ENCODE measurements around the gene ASB2.

GRCh38 chr14:93962614-93963802 lies 13.4 kb downstream of the ASB2 start:
- RRBS, 2 experiments, result no CpG with 5 or more reads among the region's 17 CpGs

GRCh38 chr14:93975829-93976950 lies at the start of gene ASB2:
Gene ASB2, minus strand, starts transcription at chr14:93976570.
- RRBS, 2 experiments, result no CpG with 5 or more reads among the region's 21 CpGs

GRCh38 chr14:94050351-94050808 lies 24.2 kb downstream of the OTUB2 start:
- RRBS, 2 experiments, result no CpG with 5 or more reads among the region's 5 CpGs

- RRBS, 2 experiments, result no CpG with 5 or more reads among the region's 9 CpGs
Measured at GRCh38 chr14:94114086-94114865, 15.1 kb downstream of the IFI27L2 start.

DNA sequence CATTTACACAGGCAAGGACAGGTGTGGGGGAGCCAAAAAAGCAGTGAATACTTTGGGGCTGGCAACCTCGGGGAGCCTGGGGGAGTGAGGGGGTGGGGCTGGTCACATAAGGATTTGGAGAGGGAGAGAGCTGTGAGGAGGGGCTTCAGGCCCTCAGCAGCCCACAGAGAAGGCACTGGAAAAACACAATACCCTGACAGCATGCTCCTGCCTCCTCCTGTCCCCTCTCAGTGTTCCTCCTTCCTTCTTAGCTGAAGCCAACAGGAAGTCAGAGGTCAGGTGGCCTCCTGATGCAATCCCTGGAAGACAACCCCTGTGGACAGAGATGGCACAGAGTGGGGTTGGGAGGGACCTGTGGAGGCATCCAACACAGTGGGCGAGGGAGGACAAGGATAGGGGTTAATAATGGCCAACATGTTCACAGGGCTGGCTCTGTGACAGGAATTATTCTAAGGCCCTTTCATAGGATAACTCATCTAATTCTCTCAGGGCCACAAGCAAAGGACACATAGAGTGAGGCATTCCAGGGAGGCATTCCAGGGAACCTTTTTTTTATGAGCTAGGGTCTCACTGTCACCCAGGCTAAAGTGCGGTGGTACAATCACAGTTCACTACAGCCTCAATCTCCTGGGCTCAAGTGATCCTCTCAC lies 15.4 kb upstream of the IFI27L2 start:
- RRBS, 2 experiments, result no CpG with 5 or more reads among the region's 3 CpGs

GRCh38 chr14:94165570-94165911 lies 8.6 kb upstream of the PPP4R4 start:
- RRBS, 2 experiments, result no CpG with 5 or more reads among the region's 2 CpGs

DNA sequence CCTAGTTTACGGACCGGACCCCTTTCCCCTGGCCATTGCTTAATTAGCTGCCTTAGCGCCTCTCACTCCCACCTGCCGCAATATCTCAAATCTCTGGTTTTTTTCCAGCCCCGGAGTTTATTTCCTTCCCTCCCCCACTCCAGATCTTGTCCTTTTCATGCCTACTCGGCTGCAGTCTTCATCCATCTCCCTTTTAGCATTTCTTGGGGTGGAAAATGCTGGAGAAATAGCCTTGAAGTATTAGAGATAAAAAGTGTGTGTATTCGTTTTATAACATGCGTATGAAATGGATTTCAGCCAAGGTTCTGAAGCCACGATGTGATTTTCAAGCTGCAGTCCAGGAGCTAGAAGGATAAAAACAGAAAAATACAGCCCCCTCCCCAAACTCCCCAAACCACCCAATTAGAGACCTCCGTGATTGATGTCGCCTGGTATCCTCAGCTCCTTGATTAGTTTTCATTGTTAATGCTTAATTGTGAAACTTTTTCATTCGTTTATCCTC lies 1.4 kb downstream of the PPP4R4 start:
- RRBS, 2 experiments, result 55 to 58% methylated on average over 3 of the region's 12 CpGs

GRCh38 chr14:94294098-94294722 lies 1.1 kb upstream of the SERPINA10 start:
- RRBS, 2 experiments, result no CpG with 5 or more reads among the region's 11 CpGs

- RRBS, 2 experiments, result no CpG with 5 or more reads among the region's 9 CpGs
Measured at GRCh38 chr14:94295558-94296167, 2.6 kb upstream of the SERPINA10 start.

DNA sequence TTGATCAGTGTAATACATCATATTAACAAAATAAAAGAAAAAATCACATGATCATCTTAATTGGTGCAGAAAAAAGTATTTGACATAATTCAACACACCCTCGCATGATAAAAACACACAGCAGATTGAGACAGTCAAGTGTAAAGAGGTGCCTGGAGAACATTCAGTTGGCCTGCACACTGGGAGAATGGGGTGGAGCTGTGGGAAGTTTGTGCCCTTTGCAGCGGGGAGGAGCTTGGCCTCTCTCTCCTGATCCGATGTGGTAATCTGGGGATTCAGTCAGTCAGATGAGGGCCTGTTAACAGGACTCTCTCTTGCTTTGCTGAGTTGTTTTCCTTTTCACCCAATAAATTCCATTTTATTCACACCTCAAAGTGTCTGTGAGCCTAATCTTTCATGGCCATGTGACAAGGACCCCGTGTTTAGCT lies 5.9 kb downstream of the SERPINA6 start:
- RRBS, 2 experiments, result no CpG with 5 or more reads among the region's 4 CpGs

- RRBS, 2 experiments, result no CpG with 5 or more reads among the region's 14 CpGs
Measured at GRCh38 chr14:94319666-94320919, 3.0 kb downstream of the SERPINA6 start.

GRCh38 chr14:94378110-94379087 lies 10.0 kb downstream of the SERPINA1 start:
- RRBS, 2 experiments, result no CpG with 5 or more reads among the region's 18 CpGs

- RRBS, 2 experiments, result no CpG with 5 or more reads among the region's 14 CpGs
Measured at GRCh38 chr14:94379807-94380533, 8.4 kb downstream of the SERPINA1 start.

DNA sequence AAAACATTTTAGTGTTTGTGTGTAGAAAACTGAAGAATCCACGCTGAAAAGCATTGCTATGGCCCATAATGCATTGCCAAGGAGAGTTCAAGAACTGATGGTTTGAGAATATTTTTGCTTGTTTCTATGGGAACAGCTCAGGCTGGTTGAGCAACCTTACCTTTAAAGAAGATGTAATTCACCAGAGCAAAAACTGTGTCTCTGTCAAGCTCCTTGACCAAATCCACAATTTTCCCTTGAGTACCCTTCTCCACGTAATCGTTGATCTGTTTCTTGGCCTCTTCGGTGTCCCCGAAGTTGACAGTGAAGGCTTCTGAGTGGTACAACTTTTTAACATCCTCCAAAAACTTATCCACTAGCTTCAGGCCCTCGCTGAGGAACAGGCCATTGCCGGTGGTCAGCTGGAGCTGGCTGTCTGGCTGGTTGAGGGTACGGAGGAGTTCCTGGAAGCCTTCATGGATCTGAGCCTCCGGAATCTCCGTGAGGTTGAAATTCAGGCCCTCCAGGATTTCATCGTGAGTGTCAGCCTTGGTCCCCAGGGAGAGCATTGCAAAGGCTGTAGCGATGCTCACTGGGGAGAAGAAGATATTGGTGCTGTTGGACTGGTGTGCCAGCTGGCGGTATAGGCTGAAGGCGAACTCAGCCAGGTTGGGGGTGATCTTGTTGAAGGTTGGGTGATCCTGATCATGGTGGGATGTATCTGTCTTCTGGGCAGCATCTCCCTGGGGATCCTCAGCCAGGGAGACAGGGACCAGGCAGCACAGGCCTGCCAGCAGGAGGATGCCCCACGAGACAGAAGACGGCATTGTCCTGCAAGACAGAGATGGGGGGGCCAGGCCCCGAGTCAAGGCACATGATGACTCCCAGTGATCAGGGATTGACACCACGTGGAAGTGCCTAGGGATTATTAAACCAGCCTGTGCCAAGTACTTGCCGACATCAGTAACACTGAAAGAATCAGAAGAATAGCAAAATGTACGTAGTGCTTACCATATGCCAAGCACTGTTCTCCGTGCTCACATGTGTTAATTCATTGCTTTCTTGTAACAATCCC lies 5.6 kb downstream of the SERPINA1 start:
- RRBS, 2 experiments, result 54 to 66% methylated on average over 2 of the region's 21 CpGs

GRCh38 chr14:94559417-94559949 lies 1.8 kb upstream of the SERPINA4 start:
- RRBS, 2 experiments, result no CpG with 5 or more reads among the region's 4 CpGs

DNA sequence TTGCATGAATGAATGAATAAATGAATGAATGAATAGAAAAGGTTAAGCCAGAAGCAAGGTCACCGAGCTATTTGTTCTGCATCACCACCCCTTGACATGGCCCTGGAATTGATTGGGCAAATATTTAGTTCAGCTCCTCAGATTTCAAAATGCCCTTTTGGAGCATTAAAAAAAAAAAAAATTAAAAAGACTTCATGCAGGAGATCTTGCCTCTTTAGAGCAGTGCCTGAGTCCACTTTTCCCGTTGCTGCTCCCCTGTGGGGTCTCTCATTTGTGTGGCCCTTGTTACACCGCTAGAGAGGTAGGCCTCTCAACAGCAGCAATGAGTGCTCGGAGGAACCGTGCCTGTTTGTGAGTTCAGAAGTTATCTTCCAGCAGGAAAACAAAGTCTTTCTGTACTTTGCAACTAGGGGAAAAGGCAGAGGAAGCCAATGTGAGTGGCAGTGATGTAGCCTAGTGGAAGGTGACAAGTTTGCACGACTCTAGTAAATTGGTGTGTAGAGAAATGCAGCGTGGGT lies 8.3 kb upstream of the SERPINA5 start:
- RRBS, 2 experiments, result no CpG with 5 or more reads among the region's 7 CpGs

- RRBS, 2 experiments, result no CpG with 5 or more reads among the region's 11 CpGs
Measured at GRCh38 chr14:94584192-94585306, 3.3 kb downstream of the SERPINA5 start.

- RRBS, 2 experiments, result no CpG with 5 or more reads among the region's 3 CpGs
Measured at GRCh38 chr14:94593924-94594298, 12.7 kb downstream of the SERPINA5 start.

GRCh38 chr14:94597169-94597772 lies 14.9 kb upstream of the SERPINA3 start:
- RRBS, 2 experiments, result no CpG with 5 or more reads among the region's 7 CpGs

DNA sequence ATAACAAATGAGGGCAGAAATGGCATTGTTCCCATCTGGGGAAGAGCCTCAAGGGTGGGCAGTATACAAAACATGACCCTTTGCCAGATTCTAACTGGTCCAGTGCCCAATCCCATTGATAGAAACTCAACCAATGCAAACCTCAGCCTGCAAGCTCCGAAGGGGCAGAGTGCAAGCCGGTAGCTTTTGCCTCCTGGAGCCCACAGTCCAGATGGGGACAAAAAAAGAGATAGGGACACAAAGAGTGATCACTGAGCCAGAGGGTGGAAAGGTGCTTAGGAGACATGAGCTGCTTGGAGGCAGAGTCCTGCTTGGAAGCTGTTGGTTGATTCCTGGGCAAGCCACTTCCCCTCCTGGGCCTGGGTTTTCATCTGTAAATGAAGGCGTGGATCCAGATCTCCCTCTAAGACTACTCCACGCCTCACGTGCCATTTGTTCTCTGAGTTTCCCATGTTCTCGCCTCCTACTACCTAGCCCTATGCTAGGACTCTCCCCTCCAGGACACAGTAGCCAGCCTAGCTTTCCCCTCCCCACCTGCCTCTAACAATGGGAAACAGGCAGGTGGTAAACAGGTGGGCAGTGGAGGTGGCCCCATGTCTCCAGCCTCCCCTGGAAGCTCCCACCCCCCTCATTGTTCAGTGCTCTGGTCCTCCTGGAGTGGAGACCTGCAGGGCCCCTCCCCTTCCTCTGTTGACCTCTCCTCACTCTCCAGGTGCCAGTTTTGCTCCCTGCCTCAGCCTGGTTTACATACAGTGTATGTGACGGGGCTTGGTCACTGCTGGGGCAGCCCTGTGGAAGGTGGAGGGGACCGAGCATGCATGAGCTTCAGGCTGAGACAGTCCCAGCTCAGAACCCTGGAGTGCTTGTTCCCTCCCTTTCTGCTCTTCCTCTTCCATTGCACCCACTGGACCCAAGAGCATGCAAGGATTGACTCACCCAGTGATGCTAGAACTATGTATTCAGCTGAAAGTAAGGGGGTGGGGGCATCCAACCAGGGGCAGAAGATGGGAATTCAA lies 3.8 kb downstream of the SERPINA3 start:
- RRBS, 2 experiments, result no CpG with 5 or more reads among the region's 8 CpGs